Frontal cortex (tissue), 2 donors: ENCODE data around the gene SETBP1.

- RAMPAGE, long total RNA, result no peak
Observed at GRCh38 chr18:35267014-35267691, 22.9 kb downstream of the ZSCAN30 start.

DNA sequence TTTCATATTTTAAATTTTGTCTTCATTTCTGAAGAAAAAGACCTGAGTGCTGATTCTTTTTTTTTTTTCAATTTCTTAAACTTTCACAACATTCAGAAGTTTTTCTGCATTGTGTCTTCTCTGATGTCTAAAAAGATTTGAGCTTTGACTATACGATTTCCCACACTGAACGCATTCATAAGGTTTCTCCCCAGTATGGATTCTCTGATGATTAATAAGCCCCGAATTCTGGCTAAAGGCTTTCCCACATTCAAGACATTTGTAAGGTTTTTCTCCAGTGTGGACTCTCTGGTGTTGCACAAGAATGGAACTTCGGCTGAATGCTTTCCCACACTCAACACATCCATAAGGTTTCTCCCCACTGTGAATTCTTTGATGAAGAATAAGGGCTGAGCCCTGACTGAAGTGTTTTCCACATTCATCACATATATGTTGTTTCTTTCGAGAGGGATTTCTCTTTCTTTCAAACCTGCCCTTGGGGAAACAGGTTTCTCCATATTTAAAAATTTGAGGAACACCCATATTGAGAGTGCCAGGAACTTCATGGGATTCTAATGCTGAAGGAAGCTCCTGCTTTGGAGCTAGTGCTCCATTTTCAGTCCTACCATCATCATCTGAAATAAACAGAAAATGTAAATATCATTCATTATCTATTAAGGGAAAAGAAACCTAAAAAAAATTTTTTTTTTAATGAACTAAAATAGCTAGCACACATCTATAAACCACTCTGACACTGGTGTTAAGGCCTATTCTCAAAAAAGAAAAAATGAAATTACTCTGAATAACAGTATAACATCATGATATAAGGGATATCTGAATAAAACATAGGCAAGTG is 6.8 kb downstream of the ZNF24 start:
- RAMPAGE, long total RNA, result no peak

- RAMPAGE, long total RNA, result no peak
Observed at GRCh38 chr18:35458686-35459533, 38.9 kb downstream of the INO80C start.

- RAMPAGE, long total RNA, result no peak
Observed at GRCh38 chr18:35470489-35470700, 27.4 kb downstream of the INO80C start.

GRCh38 chr18:35480034-35481020 is 17.4 kb downstream of the INO80C start:
- RAMPAGE, long total RNA, result no peak

DNA sequence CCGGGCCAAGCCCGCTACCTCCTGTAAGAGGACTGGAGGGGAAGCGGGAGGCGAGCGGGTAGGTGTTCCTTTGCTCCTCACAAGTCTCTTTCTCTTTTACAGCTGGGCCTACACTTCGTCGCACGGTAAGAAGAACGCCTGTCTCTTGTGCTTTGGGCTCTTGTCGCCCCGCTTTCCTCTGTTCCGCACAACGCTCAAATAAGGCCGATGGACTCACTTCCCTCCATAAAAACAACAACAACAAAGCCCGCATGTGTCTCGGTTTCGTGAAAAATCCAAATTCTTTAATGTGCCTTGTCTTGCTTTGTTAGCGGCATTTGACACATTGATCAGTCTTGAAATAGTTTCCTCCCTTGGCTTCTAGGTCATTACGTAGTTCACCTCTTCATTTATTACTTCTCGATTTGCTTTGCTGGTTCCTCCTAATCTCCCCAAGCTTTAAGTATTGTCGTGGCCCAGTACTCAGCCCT is 339 bp downstream of the C18orf21 start:
- RAMPAGE, long total RNA, result no peak

GRCh38 chr18:36017489-36018052 is 45.1 kb downstream of the C18orf21 start:
- RAMPAGE, long total RNA, result no peak

- RAMPAGE, long total RNA, result no peak
Observed at GRCh38 chr18:36107688-36108326, 21.3 kb downstream of the SLC39A6 start.

DNA sequence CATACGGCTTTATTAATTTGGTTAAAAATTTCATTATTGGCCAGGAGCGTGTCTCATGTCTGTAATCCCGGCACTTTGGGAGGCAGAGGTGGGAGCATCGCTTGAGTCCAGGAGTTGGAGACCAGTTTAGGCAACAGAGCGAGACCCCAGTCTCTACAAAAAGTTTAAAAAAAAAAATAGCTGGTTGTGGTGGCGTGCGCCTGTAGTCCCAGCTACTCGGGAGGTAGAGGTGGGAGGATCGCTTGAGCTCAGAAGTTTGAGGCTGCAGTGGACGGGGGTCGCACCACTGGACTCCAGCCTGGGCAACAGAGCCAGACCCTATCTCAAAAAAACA is 1.1 kb downstream of the ELP2 start:
- RAMPAGE, long total RNA, result no peak

GRCh38 chr18:36160822-36161340 is 26.4 kb upstream of the MOCOS start:
- RAMPAGE, long total RNA, result no peak

DNA sequence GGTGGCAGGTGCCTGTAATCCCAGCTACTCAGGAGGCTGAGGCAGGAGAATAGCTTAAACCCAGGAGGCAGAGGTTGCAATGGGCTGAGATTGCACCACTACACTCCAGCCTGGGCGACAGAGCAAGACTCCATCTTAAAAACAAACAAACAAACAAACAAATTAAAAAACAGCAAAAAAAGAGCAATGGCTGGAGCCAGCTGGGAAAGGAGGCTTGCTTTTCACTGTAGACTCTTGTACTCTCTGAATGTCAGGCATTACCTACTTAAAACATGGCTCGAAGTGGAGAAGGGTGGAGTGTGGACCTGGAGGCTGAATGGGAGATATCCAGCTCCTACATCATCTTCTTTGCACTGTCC is 32.2 kb downstream of the MOCOS start:
- RAMPAGE, long total RNA, result no peak

GRCh38 chr18:36402779-36403131 is 105.2 kb downstream of the FHOD3 start:
- RAMPAGE, long total RNA, result no peak

DNA sequence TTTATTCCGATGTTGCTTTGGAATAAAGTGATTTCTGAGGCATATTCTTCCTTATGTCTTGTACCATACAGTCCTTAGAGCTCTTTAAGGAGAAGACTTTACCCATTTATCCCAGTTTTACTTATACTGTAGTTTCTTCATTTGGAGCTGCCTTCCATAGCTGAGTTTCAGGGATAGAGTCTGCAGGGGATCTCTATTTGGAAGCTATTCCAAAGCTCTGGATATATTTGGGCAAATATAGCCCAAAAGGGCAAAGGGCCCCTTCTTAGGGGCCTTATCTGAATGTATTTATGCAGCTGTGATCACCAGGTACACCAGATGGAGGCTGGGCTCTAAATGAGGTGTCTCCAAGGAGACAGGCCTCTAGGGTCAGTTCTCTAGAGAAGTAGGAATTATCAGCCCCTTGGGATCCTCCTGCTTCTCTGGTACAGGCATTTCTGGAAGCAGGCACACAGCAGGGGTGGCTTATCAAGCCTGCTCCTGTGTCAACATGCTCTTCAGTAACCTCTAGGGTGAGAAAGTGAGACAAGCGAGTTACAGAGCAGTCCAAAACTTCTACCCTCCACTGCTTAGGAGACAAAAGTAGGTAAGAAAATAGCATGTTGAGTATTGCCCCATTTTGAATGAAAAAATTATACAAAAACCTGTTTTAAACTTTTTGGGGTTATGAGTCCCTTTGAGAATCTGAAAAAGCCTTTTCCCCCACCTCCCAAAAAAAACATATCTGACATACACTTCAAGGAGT is 13.9 kb downstream of the TPGS2 start:
- RAMPAGE, long total RNA, result no peak

- RAMPAGE, long total RNA, result no peak
Observed at GRCh38 chr18:36960882-36961502, 132.1 kb downstream of the KIAA1328 start.

- RAMPAGE, long total RNA, result no peak
Observed at GRCh38 chr18:37565003-37565379, 607 bp downstream of the CELF4 start.

- RAMPAGE, long total RNA, result no peak
Observed at GRCh38 chr18:37566344-37567091, 920 bp upstream of the CELF4 start.

- RAMPAGE, long total RNA, result no peak
Observed at GRCh38 chr18:42162694-42162968, 207.6 kb downstream of the PIK3C3 start.

GRCh38 chr18:42706532-42707185 is 408.8 kb downstream of the RIT2 start:
- RAMPAGE, long total RNA, result no peak

DNA sequence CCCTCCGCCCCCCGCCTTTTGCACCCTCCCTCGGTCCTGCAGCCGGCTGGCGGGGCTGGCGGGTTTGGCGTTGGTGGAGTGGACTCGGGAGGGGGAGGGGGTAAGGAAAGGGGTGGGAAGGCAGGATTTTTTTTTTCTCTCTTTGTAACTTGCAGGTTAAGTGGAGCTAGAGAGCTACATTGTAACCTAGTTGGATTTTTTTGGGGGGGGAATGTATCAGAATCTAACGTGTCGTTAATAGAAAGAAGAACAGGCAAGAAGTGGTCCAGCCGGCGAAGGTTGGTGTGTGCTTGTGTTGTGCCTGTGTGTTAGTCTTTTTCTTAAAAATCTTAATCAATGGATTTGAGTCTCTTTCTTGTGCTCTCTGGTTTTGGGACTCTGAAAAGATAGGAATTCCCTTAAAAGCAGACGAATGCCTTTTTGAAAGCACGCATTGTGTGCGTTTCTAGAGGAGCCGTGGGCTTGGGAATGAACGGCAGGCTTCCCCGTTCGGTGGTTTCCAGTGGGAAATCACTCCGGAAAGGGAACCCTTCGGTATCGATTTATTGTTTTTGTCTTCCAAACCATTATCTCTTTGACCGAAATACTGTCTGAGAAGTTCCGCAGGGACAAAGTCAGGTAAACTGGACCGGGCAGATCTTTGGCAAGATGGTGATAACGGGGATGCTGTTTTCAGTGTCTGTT is at the start of gene SETBP1:
Gene SETBP1, plus strand, starts transcription at position 145 of the 684 bp plus-strand sequence.
- RAMPAGE, long total RNA, result no peak

DNA sequence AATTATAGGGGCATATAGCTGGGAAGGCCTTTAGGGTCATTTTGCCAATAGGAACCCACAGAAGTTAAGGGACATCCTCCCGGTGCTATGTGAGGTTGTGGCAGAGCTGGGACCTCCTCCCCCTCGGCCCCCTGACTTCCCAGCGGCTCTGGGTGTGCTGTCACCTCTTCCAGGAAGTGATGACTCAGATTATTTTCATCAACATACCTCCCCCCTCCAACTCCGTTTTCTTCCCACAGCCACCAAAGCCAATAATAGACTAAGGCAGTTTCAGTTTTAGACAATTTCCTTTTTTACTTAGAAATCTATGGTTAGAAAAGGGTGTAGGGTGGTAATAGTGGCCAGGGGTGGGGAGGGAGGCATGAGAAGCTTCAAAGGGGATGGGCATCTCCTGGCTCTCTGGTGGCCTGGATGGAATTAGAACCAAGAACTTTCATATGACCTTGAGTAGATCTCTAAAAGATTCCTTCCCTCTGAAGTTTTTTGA is 45.0 kb downstream of the SETBP1 start:
- RAMPAGE, long total RNA, result no peak